Thoracic aorta endothelial cell (primary cell): ENCODE results near the gene LBX2.

DNA sequence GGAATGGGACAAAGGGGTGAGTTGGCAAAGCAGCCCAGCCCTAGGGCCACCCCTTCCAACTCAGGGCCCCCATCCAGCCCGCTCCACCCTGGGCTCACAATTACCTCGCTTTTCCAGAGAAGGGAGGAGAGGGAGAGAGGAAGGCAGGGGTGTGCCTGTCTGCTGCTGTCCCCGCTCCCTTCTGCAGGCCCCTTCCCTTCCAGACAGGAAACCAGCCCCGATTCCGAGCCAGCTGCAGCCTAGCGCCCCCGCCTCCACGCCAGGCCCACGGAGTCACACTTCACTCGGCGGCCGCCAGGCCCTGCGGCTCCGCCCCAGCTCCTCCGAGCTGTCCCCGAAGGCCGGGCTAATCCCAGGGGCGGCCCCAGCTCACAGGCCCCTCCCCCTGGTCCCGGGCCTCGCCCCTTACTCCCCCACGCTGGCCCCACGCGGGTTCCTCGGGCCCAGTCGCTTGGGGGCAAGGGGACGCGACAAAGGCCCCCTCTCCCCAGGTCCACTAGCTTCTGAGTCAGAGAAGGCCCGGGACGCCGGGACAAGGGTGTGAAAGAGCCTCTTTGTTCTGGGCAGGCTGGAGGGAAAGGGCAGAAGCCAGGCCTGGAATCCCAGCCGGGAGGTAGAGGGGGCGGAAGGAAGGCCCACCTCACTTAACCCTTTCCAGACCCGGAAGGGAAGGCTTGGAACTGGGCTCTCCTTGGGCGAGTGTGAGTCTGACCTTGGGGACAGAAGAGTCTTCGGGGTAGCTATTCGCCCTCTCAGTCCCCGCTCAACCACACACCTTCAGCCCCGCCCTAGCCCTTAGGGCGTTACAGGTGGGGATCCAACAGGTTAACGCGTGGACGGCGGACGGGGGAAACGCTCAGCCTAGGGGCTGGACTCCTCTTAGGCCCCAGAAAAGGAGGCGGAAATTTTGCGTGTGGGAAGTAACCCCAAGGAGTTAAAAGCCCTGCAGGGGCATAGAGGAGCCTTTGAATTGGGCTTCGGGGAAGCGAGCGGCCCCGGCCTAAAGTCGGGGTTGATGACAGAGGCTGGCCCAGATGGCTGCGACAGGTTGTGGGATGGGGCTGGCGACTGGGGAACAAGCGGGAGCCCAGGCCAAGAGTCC, 1.1 kb downstream of the RTKN start:
- CAGE, long polyA plus RNA = no peak

GRCh38 chr2:74489002-74489354, 6.1 kb downstream of the TTC31 start:
- CAGE, long polyA plus RNA = no peak

- CAGE, long polyA plus RNA = no peak
Measured at GRCh38 chr2:74499386-74500010, at the start of gene LBX2. LBX2 (minus strand) TSS chr2:74499603.

DNA sequence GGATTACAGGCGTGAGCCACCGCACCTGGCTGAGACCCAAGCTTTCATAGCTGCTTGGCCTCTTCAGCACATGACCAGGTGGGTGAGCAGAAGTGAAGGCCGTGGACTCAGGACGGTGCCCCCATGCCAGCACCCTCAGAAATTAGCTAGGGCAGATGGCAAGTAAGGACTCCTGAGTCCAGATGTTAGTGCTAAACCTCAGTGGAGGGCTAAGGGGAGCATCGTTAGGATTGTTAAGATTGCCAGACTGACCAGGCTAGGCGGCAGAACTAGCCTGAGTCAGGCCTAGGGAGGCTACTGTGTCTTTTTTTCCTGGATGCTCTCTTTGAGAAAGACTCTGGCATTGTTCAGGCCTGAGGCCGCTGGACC, 10.4 kb downstream of the HTRA2 start:
- CAGE, long polyA plus RNA = no peak

- CAGE, long polyA plus RNA = no peak
Measured at GRCh38 chr2:74548560-74549185, 5.1 kb downstream of the LOXL3 start.

GRCh38 chr2:74862078-74862922, 28.4 kb downstream of the HK2 start:
- CAGE, long polyA plus RNA = no peak

DNA sequence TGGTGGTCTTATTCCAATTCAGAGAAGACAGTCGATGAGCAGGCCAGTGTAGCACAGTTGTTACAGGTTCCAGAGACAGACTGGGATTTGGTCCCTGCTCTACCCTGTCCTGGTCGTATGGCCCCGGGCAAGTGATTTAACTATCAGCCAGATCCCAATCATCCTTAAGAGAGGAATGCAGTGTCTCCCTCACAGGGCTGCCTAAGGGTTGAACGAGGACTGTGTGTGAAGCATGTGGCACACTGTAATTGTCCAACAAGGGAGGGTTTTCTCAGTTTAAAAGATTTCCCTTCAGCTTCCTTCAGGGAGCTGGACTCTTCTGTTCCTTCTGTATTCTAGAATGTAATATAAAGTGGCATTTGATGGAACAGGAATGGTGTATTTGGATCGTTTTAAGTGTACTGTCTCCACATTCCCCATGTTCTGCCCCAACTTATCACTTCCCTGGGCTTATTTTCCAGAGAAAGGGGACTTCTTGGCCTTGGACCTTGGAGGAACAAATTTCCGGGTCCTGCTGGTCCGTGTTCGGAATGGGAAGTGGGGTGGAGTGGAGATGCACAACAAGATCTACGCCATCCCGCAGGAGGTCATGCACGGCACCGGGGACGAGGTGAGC, 47.4 kb downstream of the HK2 start:
- CAGE, long polyA plus RNA = no peak

DNA sequence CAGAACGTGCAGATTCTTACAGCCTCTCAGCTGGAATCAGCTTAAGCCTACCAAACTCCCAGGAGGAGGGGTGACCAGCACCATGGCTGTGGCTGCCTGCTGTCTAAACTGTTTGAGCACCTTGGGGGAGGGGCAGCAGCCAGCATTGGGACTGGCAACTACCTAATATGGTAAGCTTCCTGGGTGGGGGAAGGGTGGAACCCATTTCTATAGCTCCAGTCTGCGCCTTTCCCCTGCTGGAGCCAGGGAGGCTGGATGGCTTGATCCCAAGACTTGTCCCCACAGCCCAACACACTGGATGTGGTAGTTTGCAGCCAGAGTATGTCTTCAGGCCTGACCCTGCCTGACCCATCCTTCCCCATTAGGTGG, 10.7 kb upstream of the POLE4 start:
- CAGE, long polyA plus RNA = no peak

GRCh38 chr2:74991839-74992532, 33.5 kb downstream of the POLE4 start:
- CAGE, long polyA plus RNA = no peak

DNA sequence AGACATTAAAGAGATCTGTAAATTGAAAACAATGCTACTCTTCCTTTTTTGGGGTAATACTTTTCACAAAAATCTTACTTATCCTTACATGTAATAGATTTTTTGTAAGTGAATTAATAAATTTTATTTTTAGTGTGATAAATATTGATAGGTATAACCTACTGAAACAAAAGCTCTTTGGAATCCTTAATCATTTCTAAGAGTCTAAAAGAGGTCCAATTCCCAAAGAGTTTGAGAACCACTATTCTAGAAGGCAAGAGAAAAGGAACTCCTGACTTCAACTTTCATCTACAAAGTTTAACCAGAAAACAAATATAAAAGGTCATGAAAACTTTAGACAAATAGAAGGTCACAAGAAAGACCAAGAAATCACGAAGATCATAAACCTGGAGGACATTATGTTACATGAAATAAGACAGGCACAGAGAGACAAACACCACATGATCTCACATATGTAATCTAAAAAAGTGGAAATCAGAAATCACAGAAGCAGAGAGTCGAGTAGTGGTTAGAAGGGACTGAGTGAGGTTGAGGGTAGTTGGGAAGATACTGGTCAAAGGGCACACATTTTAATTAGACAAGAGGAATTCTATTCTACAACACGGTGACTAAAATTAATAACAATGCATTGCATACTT, 1.6 kb downstream of the GCFC2 start:
- CAGE, long polyA plus RNA = no peak

DNA sequence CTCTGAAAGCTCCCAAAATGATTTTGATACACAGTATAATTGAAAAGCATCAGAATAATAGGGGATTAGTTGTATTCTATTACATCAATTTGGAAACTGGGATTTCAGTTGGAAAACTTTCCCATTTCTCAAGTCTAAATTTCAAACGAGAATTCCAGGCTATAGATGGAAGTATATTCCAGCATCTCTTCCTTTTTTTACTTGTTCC, 326.9 kb upstream of the GCFC2 start:
- CAGE, long polyA plus RNA = no peak

GRCh38 chr2:77592542-77593586, 70.7 kb upstream of the LRRTM4 start:
- CAGE, long polyA plus RNA = no peak

- CAGE, long polyA plus RNA = no peak
Measured at GRCh38 chr2:79122796-79123212, 2.5 kb downstream of the REG1A start.

GRCh38 chr2:79158190-79158497, 1.4 kb downstream of the REG3A start:
- CAGE, long polyA plus RNA = no peak

DNA sequence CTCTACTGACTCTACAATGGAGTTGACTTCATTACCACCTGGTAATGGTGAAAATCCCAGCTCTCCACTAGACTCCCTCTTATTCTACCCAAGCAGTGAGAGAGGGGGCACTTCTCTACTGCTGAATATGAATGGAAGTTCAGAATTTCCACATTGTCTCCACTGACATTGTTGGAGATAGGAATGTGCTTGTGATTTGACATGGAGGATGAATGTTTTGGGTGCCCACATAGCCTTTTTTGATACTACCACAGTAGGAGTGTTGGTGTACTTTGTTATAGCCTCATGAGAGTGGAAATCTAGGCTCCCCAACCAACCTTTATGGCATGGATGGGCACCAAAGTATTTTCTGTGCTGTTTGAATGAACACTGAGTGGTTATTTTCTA, 454.5 kb upstream of the LRRTM1 start:
- CAGE, long polyA plus RNA = no peak

- CAGE, long polyA plus RNA = no peak
Measured at GRCh38 chr2:83993243-83993788, 465.8 kb downstream of the SUCLG1 start.

DNA sequence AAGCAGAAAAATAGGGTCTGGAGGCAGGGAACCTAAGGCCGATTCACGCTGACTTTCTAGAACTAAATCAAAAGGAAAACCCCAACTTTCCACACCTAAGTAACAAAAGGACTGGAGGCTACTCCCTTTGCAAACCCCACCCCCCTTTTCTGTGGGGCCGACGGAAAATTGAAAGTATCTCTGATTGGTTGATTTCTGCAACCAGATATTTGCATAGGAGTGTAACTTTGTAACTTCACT, 19.2 kb downstream of the TMSB10 start:
- CAGE, long polyA plus RNA = no peak

GRCh38 chr2:84971538-84971835, 526 bp downstream of the KCMF1 start:
- CAGE, long polyA plus RNA = no peak

- CAGE, long polyA plus RNA = no peak
Measured at GRCh38 chr2:85046013-85046628, 75.2 kb downstream of the KCMF1 start.

- CAGE, long polyA plus RNA = no peak
Measured at GRCh38 chr2:85053853-85054306, 79.3 kb upstream of the TCF7L1 start.